ENCODE data around the genes OR14L1P, OR2M4, OR2T33, OR2T29 and SH3BP5L.

DNA sequence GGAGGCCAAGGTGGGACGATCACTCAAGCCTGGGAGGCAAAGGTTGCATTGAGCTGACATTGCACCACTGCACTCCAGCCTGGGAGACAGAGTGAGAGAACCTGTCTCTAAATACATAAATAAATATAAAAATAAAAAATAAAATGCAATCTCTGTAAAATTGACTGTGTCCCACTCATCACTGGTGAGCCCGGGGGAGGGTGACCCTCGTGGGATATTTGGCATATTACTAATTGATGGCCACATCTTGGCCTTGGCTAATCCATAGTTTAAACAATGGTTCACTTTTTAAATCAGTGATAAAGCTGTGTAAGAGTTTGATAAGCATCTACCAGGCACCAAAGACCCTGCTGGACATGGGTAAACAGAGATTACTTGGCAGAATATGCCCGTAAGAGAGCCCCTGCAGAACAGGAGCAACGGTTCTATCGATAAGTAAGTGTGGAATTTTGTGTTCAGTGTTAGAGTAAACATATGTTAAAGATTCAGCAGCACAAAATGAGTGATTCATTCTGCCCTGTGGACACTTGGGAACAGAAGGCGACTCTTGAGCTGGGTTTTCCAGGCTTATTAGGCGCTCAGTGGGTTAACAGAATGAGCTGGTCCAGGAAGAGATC lies 55.7 kb downstream of the CNST start:
- PRO-cap = no peak

DNA sequence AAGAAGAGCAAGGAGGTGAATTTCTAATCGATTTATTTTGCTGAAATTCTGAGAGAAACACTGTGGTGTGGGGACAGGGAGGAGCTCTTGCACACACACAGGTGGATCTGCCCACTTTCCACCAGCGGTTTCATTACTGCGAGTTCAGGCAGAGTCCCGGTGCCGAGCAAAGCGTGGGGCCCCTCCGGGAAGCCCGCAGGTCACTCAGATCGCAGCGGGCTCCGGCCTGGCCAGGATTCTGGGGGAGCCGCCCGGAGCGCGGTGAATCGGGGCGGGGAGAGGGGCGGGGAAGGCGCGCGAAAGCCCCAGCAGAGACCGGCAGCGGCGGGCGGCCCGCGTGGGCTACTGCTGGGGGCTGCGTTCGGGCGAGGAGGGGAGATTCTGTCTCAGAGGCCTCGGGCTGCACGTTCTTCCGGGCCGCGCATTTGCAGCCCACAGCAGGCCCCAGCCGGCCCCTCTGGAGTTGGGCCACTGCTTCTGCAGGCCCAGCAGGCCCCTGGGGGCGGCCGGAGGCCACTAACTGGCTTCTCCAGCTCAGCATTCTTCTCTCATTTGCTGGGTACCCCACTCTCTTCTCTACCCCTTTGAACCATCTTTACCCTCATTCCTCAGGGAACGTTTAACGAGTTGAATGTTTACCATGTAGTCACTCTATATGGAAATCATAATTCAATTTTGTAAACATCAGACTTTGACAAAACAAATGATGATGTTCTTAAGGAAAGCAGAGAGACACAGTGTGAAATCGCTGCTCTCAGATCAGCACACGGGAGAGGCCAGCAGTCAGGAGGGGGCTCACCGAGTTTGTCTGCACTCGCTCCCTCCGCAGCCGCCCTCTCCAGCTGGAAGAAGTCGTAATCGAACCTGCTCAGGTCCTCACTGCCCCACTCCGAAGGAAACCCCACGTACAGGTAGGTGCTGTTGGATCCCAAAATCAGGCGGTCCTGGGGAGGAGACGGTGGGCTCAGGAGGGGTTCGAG lies 64.9 kb downstream of the SCCPDH start:
- PRO-cap = no peak

DNA sequence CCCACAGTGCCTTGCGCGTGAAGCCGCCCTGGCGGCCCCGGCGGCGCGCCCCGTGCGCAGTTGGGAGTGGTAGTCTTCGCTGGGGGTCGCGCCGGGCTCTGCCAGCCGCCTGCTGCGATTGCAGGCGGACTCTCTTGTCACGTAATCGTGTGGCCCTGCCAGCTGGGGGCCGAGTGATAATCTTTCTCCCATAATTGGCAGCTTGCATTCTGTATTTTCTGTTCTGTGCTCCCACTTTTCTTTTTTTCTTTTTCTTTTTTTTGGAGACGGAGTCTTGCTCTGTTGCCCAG lies 415 bp upstream of the AHCTF1 start:
- PRO-cap = no peak

DNA sequence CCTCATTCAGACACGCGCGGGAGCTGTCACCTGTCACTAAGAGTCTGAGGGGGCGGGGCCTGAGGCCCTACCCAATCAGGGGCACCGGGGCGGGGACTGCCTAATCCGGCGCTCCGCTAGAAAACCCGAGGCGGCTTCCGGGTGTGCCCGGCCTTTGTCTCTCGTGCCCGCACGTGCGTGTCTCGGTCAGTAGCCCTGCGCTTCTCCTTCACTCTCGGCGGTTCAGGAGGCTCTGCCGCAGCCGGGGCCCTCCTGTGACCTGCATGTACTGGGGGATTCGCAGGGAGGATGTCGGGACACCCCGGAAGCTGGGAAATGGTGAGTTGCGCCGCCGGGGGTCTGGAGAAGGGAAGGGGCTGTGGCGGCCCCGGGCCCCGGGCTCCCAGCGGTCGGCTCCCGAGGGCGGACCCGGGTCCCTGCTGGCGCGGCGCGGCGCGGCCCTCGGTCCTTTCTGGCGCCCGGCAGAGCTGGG lies 22.2 kb upstream of the ZNF669 start:
- PRO-cap = no peak

DNA sequence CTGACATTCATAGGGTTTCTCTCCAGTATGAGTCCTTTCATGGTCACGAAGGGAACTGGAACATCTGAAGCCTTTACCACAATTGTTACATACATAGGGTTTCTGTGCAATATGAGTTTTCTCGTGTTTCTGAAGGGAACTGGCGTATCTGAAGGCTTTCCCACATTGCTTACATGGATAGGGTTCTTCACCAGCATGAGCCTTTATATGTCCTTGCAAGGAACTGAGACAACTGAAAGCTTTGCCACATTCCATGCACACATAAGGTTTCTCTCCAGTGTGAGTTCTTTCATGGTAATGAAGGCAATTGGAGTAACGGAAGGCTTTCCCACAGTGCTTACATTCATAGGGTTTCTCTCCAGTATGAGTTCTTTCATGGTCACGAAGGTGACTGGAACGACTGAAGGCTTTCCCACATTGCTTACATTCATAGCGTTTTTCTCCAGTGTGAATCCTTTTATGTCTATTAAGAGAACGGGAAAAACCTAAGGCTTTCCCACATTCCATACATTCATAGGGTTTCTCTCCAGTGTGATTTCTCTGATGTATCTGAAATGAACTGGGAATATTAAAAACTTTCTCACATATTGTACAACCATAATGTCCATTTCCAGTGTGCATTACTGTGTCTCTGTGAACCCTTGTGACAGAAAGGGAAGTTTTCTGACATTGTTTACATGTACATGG lies 15.0 kb downstream of the ZNF124 start:
- PRO-cap = no peak

DNA sequence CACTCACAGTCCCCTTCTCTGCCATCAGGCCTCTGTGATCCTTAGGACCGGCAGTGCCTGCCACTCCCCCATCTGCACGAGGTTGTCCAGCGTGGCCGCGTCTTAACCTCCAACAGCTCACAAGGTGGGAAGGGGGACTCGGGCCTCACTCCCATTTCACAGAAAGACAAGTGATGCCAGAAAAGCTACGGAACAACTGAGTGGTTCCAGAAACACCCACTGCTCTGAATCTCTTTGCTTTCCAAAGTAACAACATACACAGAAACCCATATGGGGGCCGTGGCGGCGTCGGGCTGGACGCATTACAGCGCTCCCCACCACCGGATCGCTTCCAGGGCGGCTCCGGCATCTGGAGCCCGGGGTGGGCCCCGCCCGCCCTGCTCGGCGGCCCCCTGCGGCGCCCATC lies 994 bp downstream of the ZNF496 start:
- PRO-cap = no peak

- PRO-cap = no peak
These were observed 702 bp upstream of the ZNF496 start for GRCh38 chr1:247332483-247332655.

DNA sequence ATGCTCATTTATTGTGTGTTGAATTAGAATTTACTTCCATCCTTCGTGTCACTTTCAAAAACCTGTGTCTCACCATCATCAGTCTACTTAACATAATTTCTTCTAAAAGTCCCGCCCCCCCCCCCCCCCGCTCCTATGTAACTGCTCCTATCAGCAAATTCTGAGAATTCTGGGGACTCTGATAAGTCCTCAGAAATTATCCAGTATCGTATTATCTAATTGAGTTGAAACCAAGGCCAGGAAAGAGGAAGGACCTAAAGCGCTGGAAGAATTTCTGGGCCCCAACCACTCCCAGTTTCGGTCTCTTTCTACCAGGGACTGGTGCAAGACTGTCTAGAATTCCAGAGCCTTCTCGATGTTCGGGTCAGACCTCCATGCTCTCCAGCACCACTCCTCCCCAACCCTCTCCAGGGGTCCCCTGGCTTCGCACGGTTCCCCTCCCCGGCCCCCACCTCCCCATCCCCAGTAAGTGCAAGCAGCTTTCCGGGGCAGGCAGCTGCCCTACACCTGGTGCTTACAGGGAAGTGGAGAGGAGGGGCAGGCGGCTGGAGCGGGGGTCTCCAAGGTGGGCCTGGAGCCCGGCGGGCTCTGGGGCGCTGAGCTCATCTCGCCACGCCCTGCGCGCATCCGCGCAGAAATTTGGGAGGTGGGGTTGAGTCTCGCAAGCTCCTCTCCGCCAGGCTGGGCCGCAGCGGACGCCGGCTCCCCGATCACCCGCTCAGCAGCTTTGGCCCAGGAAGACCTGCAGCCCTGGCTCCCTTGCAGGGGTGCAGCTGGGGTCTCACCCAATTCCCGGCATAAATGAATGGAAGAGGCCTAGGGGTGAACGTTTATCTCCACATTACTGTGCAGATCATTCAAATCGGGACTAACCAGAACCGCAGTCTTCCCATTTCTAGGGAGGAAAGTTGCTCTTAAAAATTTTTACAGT lies 16.1 kb upstream of the ZNF496 start:
- PRO-cap = no peak

GRCh38 chr1:247411540-247412024 lies 4.4 kb upstream of the NLRP3 start:
- PRO-cap = no peak

GRCh38 chr1:247616859-247617384 lies at the start of gene OR14L1P:
OR14L1P (plus strand) TSS chr1:247617143.
- PRO-cap = no peak

DNA sequence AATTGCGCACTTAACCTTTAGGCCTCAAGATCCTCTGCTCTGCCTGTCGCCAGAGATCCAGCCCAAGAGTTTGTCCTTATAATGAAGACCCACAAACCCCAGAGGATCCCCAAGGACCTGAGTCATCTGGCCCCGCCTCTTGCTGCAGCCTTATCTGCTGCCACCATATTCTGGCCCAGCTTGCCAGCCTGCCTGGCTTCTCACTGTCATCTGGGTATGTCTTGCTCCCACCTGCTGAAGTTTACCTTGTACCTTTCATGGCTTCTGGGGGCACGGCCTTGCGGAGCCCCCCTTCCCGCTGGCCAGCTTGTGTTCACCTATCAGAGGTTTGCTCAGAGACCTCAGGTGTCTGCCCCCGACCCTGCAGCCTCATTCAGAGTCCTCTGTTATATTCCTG lies 1.7 kb upstream of the TRIM58 start:
- PRO-cap = no peak

- PRO-cap = no peak
These were observed at the start of gene OR2M4 for GRCh38 chr1:248231224-248231583. OR2M4 (plus strand) TSS chr1:248231417.

DNA sequence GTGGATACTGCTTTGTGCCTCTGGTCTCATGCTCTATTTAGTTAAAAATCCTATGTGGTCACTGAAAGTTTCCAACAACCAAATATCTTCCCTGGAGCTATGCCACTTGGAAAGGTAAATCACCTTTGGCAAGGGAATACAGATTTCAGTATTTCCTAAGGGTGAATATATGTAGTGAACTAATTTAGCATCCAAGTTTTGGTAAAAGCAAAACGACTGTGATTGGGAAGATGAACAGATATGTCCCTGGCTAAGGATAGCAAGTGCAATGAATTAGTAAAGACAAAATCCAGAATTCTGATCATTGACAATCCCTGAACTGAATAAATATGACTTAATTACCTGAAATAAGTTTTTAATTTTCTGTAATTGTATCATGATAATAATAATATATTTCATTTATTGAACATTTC lies at the start of gene OR2T33:
Gene OR2T33 (minus strand): TSS at position 119 of the 413 bp plus-strand sequence.
- PRO-cap = no peak

- PRO-cap = no peak
These were observed at the start of gene OR2T29 for GRCh38 chr1:248562601-248563213. OR2T29 (minus strand) TSS chr1:248562772.

DNA sequence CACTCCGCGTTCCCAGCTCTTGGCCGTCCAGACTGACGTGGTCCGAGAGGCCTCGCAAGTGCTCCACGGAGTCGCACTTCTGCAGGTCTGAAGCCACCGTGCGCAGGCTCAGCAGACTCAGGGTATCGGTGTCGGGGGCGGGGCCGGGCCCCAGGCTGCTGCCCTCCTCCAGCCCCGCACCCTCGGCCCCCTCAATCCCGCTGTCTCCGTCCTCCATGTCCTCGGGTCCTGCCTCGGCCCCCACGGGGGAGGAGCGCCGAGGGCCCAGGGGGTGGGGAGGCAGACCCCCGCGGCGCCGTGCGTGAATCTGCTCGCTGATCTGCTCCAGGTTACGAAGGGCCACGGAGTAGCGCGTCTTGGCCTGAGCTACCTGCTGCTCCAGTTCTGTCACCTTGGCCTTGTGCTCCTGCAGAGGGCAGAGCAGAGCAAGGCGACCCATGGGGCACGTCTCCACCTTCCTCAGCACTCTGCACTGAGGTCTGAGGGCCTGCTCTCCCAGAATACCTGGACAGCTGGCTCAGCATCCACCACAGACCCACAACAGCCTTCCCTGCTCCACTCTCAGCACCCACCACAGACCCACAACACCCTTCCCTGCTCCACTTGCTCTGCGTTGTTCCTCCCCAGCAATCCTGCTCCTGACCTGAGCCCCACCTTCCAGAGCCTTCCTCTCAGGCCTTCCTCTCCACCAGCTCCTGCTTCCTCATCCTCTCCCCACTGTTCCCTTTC lies 13.6 kb downstream of the SH3BP5L start:
- PRO-cap = no peak

DNA sequence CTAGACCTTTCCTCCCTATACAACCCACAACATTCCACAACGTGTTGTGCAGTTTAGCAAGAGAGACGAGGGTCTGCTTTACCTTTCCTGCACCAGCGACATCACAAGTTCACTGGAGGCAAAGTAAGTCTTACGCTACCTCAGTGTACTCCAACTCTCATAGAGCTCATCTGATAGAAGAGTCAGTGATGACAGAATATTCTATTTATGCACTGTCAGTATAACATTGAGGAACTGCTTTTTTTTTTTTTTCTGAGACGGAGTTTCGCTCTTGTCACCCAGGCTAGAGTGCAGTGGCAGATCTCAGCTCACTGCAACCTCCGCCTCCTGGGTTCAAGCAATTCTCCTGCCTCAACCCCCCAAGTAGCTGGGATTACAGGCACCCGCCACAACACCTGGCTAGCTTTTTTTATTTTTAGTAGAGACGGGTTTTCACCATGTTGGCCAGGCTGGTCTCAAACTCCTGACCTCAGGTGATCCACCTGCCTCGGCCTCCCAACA lies 3.2 kb downstream of the SH3BP5L start:
- PRO-cap = no peak

- PRO-cap = no peak
These were observed 304 bp downstream of the SH3BP5L start for GRCh38 chr1:248825418-248825803.

DNA sequence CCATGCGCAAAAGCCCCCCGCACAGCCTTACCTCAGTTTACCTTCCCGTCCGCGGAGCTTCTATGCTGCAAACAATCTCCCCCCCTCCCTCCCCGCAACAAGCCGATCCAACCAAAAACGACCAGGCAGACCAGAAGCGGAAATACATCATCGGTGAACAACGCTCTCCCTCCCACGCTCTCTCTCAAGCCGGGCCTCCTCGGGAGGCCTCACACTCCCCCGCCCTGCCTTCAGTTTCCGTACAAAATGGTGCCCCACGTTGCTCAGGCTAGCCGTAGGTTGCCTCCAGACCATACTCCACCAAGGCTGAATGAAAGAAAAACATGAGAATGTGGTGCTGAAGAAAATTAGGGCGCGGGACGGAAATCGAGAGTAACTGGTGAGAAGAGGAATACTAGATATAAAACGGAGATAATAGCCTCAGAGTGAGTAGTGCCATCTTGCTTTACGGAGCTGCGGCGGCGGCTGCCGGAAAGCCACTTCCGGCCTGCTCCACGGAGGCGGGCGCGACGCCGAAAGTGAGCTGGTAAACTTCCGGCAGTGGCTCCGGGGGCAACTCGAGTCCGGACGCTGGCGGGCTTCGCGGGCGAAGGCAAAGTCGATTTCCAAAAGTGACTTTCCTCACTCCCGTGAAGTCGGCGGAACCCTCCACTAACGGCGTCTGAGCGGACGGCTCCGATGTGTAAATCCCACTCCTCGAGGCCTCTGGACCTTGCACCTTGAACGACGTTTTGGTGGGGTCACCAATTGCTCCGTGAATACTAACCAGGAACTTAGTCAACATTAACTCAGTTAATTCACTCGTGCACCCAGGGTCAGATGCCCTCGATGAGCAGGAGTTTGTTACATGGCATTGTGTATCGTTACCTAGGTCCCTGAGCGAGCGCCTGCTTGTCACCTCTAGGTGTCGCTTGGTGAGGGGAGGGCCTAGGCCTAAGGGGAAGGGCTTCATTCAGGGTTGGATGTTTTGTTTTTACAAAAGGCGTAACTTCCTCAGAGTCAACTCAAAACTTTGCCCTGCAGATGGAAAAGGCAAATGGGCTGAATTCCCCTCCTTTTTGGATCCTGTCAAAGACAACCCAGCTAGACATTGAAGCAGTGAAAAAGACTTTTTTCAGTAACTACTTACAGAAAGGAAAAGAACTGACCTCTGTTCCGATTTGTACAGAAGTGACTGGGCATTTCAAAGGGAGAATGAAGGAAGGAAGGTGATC lies at the start of gene SH3BP5L:
Gene SH3BP5L (minus strand): TSS at position 112 of the 1,214 bp plus-strand sequence.
- PRO-cap = bidirectional peak, plus-strand start at position 540 of the sequence, minus-strand start at position 90 of the sequence; bidirectional peak, plus-strand start at position 1,007 of the sequence, minus-strand start at position 877 of the sequence

DNA sequence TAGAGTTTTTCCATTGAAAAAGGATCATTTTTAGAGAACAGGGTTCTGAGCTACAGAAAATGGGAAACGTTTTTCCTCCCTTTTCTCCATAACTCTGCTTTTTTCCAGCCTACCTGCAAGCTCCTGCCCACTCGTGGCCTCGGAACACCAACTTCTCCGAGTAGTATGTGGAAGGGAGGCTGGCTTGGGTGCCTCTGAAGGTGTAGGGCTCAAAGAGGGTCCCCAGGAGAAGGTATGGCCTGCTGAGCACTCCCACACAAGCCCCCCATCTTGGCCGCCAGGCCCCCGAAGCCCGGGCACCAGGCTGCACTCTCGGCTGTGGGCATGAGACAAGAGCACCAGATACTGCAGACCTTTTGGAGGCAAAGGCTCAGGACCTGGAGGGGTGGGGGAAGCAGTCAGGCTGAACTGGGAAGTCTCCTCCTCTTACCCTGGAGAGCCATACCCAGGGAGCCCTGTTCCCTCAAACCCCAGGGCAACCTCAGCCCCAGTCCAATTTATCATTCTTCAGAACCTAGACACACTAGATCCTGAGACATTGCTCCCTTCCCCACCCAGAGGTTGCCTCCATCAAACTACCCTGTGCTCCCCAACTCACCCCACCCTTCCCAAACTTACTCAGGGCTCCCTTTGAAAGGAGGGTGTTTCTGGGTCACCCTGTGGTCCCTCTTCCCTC lies 1.6 kb downstream of the ZNF692 start:
- PRO-cap = no peak

DNA sequence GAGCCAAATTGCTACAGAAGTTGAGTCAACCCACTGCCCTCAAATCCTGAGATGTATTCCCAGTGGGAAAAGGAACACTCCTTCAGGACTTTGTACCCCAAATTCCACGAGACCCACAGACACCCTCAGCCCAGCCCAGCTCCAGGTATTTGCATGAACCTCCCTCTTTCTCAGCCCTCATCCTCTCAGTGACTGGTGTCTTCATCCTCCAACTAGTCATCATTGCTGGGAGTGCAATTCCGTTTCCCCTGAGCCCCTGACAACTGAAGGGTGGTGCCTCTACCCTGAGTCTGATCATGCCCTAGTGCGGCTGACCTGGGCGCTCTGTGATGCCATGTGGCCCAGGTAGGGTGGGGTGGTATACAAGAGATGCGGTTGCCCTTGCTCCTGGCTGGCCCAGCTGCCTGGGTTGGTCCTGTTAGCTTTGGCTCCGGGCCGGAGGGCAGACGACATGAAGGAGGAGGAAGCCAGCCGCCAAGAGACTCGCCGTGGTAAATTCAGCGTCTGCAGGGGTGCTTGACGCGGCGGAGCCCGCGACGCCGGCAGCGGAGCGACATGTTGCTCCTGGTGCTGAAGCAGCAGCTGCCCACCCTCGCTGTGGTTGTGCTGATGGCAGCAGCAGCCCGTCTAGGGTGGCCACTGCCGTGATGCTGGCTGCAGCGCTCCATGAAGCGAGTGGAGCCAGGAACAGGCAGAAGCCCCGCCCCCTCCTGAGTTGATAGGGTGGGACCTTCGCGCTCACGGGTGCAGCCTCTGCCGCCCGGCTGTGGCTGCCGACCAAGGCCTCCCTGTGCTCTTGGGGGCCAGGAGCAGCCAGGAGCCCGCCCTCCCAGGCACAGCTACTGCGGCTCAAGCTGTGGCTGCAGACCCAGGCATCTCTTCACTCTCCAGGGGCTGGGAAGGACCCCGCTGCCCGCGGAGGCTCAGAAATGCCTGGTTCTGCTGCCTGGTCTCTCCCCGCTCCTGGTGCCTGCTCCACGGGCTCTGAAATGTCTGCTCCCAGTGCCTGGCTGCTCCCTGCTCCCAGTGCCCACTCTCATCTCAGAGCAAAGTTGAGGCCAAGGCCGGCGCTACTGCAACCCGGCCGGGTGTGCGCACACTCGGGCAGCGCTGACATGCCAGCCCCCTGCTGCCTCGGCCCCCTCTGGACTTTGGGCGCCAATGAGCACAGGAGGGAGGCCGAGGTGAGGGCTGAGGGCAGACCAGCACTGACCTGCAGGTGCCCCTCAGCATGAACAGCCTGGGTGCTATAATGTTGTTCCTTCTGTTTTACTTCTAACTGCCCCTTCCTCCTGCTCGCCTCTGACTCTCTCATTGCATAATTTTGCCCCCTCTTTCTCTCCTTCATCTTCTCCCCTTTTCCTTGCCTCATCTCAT lies 4.2 kb upstream of the ZNF692 start:
- PRO-cap = bidirectional peak, plus-strand start at position 445 of the sequence, minus-strand start at position 331 of the sequence; bidirectional peak, plus-strand start at position 752 of the sequence, minus-strand start at position 668 of the sequence

Data from mucosa of descending colon (tissue), 1 donor.